ENCODE data around the genes SELENOW, CABP5, CARD8, SULT2B1 and SPHK2.

GRCh38 chr19:47471494-47471712 is 290 bp downstream of the SLC8A2 start:
- CAGE, long polyA plus RNA: no peak
- RRBS: no CpG with 5 or more reads among the region's 12 CpGs

DNA sequence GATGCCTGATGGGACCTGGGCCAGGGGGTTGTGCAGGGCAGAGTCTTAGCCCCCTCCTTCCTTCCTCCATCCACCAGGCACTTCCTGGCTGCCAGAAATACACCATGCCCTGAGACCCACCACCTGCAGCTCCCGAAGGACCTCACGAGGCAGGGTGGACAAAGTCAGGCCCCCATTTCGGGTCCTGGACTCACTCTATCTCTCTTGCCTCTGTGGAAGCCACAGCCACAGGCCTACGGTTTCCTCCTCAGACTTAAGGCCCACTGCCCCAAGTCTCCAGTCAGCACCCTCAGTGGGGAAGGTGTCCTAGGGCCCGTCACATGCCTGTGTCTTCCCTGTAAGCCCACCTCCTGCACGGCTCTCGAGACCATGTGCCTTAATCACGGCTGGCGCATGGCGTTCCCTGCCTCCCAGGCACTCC is 7.5 kb downstream of the NAPA start:
- CAGE, long polyA plus RNA: no peak
- RRBS: no CpG with 5 or more reads among the region's 10 CpGs

- CAGE, long polyA plus RNA: no peak
- RRBS: no CpG with 5 or more reads among the region's 16 CpGs
These were observed 6.8 kb downstream of the NAPA start for GRCh38 chr19:47507809-47508706.

DNA sequence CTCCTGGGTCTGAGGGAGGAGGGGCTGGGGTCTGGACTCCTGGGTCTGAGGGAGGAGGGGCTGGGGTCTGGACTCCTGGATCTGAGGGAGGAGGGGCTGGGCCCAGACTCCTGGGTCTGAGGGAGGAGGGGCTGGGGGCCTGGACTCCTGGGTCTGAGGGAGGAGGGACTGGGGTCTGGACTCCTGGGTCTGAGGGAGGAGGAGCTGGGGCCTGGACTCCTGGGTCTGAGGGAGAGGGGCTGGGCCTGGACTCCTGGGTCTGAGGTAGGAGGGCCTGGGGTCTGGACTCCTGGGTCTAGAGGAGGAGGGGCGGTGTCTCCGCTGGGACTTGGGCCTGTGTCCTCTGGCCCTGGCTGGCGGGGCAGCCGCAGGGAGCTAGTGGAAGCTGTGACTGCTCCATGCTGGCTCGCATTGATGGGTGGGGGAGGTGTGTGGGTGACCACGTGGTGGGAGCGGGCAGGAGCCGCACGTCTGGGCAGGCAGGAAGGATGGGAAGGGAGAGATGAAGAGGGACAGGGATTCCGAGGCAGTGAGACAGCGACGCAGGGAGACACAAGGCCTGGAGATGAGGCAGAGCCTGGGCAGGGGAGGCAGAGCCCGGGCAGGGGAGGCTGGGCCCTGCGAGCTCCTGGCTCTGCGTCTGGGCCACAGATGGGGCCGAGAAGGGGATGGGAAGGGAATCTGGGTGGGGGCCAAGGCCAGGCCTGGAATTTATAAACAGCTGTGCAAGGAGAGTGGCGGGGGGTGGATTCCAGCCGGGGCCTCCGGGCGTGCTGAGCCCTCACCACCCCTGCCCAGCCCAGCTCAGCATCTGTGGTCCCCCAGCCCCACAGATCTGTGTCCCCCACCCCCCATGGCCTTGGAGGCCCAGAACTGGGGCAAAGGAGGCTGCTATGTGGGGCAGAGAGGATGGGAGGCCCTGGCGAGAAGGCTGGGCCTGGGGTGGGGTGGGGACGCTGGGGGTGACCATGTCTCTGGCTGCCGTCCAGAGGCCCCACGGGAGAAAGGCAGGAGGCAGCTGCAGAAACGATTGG is 5.8 kb downstream of the EHD2 start:
- CAGE, long polyA plus RNA: no peak
- RRBS: no CpG with 5 or more reads among the region's 25 CpGs

- CAGE, long polyA plus RNA: no peak
- RRBS: 2% methylated on average over 10 of the region's 51 CpGs
These were observed 12.7 kb downstream of the EHD2 start for GRCh38 chr19:47725578-47726611.

DNA sequence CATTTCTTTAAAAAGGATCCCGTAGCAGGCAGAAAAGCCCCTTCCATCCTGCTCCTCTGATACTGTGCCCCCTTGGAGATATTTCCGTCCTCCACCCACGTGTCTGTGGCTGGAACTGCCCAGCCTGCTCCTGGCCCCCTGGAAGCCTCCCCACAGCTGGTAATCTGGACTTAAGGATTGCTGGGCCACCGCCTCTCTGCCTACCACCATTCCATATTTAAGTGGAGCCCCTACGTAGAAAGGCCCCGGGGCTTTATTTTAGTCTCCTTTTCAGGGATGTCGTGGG is 2.8 kb upstream of the NOP53 start:
- CAGE, long polyA plus RNA: no peak
- RRBS: no CpG with 5 or more reads among the region's 7 CpGs

DNA sequence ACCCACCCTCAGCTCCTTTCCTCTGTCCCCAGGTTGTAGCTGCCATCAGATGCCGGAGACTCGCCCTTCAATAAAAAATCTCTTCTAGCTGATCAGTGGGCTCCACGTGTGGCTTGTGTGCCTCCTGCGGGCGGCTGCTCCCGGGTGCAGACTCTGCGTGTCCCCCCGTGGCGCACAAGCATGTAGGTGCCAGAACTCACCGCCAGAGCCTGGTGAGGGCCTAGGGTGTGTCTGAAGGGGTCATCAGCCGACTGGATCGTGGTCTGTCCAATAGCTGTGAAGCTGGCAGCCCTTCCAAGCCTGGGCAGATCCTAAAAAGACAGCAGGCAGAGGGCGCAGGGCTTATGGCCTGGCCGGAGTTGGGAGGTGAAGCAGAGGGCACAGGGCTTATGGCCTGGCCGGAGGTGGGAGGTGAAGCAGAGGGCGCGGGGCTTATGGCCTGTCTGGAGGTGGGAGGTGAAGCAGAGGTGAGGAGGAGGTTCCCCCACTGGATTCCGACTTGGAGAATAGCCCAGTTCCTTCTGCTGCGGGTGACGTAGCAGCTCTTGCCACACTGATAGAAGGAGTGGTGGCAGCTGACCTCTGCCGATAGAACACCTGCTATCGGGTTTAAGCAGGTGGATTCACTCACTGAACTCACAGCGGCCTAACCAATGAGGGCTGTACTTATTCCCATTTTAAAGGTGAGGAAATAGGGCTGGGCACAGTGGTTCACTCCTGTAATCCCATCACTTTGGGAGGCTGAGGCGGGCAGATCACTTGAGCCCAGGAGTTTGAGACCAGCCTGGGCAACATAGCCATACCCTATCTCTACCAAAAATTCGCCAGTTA is 11.8 kb downstream of the NOP53 start:
- CAGE, long polyA plus RNA: no peak
- RRBS: 91% methylated on average over 5 of the region's 25 CpGs

- CAGE, long polyA plus RNA: no peak
- RRBS: under 1% methylated on average over 11 of the region's 64 CpGs
These were observed at the start of gene SELENOW for GRCh38 chr19:47778109-47778952. Gene SELENOW, plus strand, starts transcription at chr19:47778703.

DNA sequence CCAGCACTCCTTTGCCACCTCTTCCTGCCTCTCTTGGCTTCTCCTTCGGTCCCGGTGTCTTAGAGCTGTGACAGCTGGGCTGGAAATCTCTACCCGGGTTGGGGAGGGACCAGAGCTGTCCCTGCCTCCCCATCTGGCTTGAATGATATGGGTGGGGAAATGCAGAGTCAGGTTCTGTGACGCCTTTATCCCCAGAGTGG is at the start of gene CABP5:
CABP5 (minus strand) TSS at position 69 of the 200 bp plus-strand sequence.
- CAGE, long polyA plus RNA: no peak
- RRBS: no CpG with 5 or more reads among the region's 4 CpGs

DNA sequence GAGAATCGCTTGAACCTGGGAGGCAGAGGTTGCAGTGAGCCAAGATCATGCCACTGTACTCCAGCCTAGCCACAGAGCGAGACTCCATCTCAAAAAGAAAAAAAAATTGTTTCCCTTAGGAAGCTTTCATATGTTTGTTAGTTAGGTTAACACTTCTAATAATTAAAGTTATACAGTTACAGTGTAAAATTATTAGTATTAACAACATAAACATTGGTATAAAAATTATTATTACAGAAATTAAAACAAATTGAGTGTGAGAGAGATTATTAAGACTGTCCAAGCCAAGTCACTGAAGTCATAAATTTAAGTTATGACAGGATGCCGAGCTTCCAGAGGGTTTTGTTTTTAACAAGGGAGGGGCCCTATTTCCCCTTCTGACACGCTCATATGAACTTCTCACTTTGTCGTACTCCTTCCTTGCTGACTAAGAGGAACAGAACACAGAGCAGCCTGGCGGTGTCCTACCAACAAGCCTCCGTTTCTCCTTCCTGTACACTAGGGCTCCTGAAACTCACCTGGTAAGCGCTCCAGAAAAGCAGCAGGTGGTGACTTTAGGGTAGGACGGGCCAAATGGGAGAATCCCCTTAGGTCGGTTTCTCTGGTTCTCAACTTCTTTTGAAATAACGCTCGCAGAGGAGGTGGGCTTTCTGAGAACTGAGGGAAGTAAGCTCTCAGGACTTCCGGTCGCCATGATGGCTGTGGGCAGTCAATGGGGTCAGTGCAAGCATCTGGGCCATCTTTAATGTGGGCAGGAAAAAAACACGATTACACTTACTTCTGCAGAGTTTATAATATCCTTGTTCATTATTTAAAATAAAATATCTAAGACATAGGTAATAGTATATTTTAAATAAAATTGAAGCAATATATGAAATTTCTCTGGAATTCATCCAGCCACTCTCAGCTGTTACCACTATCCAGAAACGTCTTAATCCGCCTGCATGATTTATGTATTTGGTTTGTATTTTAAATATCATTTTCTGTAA is at the start of gene CARD8:
CARD8 (minus strand) TSS at position 639 of the 989 bp plus-strand sequence.
- CAGE, long polyA plus RNA: no peak
- RRBS: no CpG with 5 or more reads among the region's 17 CpGs

- CAGE, long polyA plus RNA: no peak
- RRBS: 2% methylated on average over 5 of the region's 39 CpGs
These were observed 1.8 kb downstream of the ZNF114 start for GRCh38 chr19:48271544-48272159.

DNA sequence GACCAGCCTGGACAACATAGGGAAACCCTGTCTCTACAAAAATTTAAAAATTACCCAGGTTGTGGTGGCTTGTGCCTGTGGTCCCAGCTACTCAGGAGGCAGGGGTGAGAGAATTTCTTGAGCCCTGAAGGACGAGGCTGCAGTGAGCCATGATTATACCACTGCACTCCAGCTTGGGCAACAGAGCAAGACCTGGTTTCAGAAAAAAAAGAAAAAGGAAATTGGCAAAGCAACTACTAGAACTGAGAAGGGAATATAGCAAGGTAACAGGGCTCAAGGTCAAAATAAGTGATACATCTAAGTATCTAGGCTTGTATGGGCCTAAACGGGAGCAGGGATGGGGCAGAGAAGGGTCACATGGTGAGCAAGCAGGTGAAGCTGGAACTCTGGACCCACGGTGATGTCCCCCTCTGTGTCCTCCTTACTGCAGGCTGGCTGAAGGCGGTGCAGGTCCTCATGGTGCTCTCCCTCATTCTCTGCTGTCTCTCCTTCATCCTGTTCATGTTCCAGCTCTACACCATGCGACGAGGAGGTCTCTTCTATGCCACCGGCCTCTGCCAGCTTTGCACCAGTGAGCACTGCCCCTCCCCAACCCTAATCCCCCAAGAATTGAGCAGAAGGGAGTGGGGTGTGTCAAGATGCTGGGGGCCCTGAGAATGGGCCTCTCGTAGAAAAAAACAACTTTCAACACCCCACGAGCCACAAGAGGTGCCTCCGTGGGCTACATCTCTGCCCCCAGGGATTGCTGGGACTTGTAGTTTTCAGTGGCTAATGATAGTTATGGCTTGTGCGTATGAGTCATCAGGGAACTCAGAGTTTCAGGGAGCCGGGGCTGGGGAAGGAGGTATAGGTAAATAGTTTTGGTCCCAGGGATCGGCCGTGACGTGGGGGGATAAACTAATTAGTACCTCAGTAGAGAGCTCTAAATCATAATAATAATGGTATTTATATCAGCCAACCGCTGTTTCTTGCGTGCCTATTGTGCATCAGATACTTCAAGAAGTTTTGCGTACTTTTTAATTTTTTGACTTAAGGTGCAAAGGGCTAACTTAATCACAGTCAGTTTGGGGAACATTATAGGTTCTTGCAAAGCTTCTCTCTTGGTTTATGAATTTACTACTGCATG is 3.9 kb downstream of the EMP3 start:
- CAGE, long polyA plus RNA: no peak
- RRBS: no CpG with 5 or more reads among the region's 18 CpGs

- CAGE, long polyA plus RNA: no peak
- RRBS: no CpG with 5 or more reads among the region's 43 CpGs
These were observed 4.9 kb downstream of the EMP3 start for GRCh38 chr19:48330048-48330761.

- CAGE, long polyA plus RNA: no peak
- RRBS: 13% methylated on average over 2 of the region's 32 CpGs
These were observed at the start of gene SULT2B1 for GRCh38 chr19:48551552-48552339. Gene SULT2B1, plus strand, starts transcription at chr19:48552172.

DNA sequence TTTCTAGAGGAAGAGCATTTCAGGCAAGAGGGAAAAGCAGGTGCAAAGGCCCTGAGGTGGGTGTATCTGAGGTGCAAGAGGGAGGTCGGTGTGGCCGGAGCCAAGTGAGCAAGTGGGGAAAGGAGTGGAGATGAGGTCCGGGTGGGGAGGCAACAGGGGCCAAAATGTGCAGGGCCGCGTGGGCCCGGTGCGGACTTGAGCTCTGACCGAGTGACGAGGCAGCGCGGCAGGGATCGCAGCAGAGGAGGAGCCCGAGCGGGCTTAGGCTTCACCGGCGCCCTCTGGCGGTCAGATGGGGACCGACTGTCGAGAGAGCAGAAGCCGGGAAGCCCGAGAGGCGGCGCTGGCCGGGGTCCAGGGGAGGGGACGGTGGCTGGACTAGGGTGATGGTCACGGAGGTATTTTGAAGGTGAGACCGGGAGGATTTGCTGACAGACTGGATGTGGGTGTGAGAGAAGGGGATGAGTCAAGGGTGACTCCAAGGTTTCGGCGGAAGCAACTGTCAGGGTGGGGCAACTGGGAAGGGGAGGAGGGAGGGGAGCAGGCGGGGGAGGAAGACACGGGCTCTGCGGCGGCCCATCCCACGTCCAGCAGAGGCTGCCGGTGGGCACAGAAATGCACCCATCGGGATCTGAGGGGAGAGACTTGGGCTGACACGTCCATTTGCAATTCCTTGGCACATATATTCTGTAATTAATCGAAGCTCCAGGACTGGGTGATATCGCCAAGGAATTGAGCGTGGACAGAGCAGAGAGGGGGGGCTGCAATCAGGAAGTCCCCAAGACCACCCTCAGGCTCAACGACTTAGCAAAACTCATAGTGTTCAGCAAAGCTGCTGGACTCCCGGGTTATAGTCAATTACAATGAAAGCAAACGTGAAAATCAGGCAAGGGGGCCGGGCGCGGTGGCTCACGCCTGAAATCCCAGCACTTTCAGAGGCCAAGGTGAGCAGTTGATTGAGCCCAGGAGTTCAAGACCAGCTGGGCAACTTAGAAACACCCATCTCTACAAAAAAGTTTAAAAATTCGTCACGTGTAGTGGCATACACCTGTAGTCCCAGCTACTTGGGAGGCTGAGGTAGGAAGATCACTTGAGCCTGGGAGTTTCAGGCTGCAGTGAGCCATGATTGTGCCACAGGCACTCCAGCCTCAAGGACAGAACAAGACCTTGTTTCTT is 17.4 kb upstream of the SPACA4 start:
- CAGE, long polyA plus RNA: no peak
- RRBS: 4% methylated on average over 20 of the region's 49 CpGs

- CAGE, long polyA plus RNA: no peak
- RRBS: no CpG with 5 or more reads among the region's 10 CpGs
These were observed 1.2 kb downstream of the RPL18 start for GRCh38 chr19:48617556-48618398.

DNA sequence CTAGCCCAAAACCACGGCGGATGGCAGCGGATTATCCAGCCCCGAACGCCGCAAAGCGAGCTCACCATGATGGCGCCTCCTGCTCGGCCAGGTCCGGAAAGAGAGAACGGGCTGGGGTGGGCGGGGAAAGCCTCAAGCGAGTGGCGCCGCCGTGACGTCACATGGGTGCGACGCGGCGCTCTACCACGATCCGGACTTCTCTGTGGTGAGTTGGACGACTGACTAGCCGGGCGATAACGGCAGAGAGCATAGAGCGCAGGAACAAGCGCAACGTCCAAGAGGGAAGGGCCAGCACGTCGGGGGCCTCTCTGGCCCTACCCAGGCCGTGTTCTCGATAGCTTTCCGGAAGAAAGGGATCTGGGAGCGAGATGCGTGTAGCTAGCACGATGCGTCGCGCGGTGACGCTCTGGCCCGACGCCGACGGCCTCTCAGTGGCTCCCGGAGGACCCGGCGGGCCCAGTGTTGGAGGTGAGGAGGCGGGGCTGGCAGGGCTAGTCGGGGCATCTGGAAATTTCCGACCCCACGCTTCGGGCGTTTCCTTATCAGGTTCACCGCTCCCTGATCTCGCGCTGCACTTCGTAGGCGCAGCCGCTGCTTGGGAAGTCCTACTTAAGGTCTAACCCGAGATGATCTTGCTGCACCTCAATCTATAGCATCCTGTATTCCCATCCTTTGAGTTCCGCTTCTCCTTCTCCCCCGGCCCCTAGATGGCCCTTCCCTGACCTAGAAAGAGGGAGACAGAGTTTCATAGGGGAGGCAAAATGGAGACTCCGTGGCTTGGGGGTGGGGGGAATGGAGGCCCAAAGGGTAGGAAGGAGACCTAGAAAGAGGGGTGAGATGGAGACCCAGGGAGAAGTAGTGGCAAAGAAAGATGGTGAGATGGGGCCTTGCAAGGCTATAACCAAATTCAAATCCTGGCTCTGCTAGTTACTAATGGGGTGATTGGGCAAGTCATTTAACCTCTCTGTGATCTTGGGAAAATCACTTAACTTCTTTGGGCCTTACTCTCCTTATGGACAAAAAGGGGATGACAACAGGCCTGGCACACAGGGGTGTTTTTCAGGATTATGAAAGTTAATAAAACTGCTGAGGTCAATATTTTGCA is at the start of gene SPHK2:
SPHK2 (plus strand) TSS at position 431 of the 1,105 bp plus-strand sequence.
- CAGE, long polyA plus RNA: no peak
- RRBS: under 1% methylated on average over 17 of the region's 66 CpGs

DNA sequence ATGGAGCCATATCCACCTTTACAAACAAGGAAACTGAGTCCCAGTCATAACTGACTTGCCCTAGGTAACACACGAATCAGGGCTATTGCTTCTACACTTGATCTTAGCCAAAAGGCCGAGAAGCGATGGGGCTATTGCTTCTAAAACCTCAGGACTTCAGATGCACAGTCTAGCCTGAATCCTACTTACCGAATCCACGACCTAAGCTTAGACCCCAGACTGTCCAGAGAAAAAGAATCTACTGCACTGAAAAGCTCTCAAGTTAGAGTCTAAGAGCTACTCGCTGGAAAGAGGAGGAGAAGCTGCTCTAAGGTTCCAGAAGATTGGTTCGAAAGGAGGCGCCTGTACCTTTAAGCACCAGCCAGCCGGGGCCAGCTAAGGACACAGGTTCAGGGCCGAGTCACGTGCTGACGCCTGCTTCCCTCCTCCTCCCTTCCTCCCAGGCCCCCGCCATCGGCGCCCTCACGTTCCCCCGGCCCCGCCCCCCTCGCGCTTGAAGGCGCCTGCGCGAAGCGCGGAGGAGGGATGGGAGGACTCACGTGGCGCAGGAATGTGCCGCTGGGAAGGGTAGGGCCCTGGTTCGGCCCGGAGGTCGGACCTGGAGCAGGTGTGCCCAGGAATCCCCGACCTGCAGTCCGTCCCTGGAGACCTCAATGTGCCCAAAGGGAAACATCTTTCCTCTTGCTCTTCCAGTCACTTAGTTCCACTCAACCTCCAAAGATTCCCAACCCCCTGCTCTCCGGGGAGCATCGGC is 2.8 kb downstream of the DBP start:
- CAGE, long polyA plus RNA: no peak
- RRBS: 0% methylated on average over 5 of the region's 35 CpGs

DNA sequence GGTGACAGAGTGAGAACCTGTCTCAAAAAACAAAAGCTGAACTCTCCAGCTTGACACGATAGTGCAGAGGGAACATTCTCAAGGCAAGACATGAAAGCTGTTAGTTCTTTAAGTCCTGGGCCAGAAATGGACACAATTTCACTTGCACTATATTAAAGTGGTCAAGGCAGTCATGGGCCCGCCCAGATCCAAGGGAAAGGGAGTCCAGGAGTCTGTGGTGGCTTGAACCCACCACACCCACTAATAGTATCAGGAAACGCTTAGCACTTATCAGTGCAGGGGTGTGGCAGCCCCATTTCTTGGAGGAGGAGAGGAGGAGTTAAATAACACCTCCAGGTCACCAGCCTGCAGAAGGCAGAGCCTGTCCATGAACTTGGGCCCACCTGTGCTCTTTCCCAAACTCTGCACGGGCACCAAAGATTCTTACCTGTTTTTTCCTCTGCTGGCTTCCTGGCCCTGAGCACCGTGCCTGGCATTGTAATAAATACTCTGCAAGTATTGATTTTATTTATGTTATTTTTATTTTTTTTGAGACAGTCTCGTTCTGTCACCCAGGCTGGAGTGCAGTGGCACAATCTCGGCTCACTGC is 5.4 kb upstream of the NTN5 start:
- CAGE, long polyA plus RNA: no peak
- RRBS: no CpG with 5 or more reads among the region's 7 CpGs

DNA sequence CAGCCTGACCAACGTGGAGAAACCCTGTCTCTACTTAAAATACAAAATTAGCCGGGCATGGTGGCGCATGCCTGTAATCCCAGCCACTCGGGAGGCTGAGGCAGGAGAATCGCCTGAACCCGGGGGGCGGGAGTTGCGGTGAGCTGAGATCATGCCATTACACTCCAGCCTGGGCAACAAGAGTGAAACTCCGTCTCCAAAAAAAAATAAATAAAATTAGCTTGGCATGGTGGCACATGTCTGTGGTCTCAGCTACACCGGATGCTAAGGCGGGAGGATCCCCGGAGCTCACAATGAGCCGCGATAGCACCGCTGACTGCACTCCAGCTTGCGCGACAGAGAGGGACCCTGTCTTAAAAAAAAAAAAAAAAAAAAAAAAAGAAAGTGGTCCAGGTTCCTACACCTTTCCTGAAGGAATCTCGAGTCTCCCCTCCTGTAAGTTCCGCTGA is 662 bp downstream of the FUT1 start:
- CAGE, long polyA plus RNA: no peak
- RRBS: no CpG with 5 or more reads among the region's 19 CpGs

All from mammary epithelial cell (primary cell).